Tibial artery (tissue), 1 donor: Measurements from ENCODE around the gene TMEM45B.

DNA sequence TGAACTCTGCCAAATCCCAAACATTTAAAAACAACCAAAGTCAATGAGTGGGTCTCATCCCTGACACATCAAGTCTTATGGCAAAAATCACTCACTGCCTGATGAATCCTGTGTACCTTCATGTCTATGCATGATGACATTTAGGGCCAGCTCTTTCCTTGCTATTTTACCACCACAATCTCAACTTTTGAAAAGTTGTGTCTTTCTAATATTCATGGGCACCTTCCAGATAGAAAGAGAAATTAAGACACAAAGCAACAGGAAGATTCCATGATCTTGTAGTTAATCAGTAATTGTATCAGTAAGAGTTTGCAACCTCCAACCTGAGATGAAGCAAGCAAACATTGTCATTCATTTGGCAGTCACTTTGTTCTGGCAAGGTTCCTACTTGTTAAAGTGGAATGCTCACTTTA, 51.8 kb downstream of the ETS1 start:
- PRO-cap: no peak

DNA sequence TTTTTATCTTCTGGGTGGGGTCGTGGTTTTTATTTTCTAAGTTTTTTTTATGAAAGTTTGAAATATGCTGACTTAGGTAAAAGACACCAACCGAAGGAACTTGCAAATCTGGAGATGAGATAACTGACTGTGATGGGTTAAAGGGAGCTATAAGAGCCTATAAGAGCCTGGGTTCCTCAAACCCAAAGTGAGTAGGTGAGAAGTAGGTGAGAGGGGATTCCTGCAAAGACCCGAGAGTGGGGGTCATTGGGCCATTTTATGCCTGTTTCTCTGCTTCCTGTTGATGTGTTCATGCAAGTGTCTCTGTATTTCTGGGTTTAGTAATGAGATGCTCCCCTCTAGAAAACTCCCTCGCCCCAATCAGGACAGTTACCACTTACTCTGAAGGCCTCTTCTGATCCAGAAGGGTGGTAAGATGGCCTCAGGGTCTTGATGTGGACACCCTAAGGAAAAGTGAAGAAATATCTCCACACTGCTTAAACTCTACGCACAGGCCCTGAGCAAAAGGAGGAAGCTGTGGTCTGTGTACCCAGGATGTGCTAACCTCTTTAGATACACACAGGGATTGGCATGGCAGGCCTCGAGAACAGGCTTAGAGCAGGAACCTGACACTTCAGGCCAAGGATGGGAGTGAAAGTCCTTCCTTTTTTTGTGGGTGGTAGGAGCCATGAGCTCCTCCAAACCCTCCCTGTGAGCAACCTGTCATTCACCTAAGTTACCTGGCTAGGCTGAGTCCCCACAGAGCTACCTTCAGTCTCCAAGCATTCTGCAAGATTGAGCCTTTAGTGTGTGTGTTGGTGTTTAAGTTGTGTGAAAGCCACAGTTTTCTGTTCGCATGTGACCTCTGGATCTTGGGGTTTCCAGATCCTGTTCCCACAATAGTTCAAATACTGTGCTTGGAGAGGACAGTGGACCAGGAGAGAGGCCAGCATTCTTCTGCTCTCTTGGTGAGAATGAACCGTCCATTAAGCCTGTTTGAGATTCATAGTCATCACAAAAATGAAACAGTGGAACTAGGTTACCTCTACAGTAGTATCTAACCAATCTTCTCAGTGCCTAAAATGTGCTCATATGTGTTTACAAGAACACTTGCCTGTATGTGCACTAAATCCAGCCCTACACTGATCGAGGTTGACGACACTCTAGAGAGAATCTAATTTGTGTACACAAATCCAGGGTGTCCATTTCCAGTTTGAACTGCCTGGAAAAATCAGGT, 2.1 kb downstream of the FLI1 start:
- PRO-cap: unidirectional peak, minus-strand start at position 455 of the sequence

DNA sequence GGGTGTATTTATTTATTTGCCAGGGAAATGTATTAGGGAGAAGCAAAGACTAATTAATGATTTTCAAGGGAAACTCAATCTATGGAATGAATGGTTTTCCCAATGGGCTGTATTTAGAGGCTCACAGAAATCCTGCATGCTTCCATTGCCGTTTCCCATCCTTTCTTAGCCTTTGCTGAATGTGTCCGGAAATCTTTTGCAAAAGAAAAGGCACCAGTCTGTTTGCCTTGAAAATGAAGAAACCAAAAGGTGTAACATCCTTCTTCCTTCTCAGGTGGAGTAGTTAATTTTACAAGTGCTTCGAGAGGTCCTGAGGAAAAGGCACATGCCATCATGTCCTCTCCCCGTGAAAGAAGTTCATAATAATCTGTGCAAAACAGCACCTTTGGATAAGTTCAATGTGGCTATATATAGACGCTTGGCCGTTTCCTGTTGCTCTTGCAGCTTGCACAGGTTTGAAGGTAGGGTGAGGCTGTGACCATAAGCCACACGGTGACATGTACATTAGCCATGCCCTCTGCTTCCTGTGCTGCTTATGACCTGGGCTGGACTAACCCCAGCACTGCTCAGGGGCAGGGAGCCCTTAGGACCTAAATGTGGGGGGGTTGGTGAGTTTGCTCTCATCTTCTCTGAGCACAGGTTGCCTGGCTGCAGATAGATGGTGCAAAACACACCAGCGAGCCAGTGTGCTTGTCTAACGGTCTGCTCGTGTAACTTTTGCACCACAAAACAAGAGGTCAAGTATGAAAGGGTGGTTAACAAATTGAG, 37.0 kb downstream of the FLI1 start:
- PRO-cap: no peak

GRCh38 chr11:128841638-128842176, 25.4 kb downstream of the KCNJ1 start:
- PRO-cap: no peak

DNA sequence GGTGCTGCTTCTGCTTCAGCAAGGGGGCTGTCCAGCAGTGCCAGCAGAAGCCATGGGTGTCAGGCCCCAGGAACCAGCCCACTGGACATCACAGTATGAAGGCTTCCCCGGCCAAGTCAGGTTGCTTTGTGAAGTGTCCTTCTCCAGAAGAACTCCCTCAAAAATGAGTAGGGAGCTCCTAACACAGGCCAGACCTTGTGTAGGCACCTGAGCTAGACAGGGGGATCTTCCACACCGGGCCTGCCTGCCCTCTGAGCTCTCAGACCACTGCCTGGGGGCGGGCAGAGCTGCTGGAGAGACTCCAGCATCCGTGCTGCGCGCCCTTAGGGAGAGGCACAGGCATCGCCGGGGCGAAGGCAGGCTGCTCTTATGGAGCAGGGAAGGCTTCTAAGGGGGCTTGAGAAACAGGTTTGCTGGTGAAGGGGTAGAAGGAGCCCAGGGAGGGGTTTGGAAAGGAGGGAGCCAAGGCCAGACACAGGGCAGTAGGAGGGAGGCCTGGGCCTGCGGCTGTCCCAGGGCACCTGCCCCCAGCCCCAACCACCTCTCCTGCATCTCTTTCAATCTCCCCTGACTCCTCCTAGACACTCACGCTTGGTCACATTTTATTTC, 4.4 kb downstream of the KCNJ5 start:
- PRO-cap: no peak

- PRO-cap: no peak
Measured at GRCh38 chr11:129004743-129005236, 62.1 kb upstream of the TP53AIP1 start.

DNA sequence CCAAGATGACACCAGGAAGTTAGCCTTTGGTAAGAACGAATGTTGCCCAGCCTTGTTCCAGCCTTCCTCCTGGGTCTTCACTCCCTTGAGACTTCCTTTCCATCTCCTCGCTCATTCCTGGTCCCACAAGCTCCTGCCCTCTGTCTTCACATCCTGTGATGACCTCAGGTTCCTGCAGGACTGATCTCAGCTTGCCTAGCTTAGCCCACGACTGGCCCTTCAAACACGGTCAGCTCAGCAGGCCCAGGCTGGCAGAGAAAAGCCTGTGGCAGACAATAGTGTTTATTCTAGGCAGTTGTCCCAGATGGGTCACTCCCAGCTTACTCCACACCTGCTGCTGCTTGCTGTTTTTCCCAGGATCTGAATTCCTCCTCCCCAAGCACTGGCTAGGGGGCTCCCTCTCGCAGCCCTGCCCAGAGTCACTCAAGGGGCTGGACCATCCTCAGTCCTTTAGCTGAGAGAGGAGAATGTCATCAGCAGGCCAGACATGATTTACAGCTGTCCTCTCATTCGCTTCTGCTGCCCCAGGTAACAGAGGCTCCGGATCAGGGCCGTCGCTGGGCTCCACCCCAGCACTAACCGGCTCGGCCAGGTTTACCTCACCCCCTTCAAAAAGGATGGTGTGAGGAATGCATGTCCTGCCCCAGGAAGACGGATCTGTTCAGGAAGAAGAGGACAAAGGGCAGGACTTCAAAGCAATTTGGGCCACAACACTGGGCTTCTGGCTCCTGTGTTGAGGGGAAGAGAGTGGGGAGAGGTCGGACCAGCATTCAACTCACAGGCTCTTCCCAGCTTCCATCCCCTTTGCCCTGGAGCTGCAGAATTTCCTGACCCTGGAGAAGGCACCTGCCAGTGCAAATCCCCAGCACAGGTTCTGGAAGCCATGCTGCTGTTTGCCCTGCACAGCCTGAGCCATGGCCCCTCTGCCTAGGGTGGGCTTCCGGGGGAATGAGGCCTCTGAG, 59.8 kb upstream of the BARX2 start:
- PRO-cap: no peak

- PRO-cap: no peak
Measured at GRCh38 chr11:129364049-129364721, 11.5 kb upstream of the BARX2 start.

DNA sequence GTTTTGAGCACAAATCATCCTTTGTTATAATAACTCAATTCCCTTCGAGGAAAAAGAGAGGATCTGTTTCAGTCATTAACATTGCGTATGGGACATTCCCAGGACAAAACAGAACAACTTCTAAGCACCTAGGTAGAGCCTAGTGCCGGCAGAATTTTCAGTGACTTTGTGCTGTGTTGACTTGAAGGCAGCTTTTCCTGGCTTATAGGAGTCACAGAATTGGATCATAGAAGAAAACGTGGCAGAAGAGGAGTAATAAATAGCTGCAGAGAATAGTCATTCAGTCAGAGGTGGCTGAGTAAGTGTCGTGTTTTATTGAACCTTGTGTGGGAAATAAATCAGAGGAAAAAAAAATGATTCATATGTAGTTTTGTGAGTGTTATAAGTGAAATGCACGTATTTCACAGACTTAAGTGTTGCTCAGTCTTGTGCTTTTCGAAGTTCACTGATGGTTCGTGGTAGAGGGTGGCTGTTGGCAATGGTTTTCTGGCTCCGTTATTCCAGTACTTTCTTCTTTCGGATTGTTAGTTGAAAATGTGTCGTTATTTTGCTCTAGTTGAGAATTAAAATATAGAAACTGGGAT, 2.1 kb downstream of the BARX2 start:
- PRO-cap: no peak

DNA sequence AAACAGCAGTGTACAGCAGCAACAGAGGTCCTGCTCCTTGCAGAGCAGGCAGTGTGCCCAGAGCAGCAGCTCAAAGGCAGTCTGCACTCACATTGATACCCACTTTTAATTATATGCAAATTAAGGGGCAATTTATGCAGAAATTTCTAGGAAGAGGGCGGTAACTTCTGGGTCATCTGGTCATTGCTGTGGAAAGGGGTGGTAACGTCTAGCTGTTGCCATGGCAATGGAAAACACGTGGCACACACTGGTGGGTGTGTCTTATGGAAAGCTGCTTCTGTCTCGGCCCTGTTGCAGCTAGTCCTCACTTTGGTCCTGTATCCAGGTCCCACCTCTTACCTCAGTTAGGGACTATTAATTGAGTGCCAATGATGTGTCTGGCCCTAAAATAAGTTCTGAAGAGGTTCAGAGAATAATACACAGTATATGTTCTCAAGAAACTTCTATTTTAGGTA, 36.9 kb downstream of the BARX2 start:
- PRO-cap: no peak

DNA sequence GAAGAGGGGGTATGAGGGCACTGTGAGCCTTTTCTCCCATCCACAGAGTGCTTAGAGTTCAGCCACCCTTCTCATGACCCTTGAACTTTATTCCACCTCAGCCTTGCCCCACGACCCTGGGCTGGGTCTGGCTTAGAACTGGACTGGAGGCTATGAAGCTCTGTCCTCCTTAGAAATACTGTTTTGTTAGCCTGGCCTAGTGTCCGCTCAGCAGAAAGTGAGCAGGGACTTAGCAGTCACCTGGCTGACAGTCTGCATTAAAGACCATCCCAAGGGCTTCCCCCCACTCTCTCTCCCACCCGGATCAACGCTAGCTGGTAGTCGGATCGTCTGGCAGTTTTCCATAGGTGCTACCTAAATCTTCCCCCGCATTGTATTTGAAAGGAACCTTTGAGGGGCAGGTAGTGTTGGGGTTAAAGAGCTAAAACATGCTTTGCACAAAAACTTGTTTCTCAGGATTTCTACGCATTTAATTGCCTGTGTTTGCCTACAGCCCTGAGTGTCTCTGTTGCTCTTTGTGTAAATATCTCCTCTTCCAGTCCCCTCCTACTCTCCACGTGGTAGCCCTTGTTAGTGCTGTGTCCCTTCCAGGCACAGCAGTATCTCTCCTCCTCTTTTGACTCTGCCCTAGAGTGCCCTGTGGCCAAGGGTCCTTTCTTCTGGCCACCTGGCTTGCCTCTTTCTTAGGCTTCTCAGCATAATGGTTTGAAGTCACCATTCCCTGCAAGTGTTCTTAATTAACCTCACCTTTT, 81.5 kb downstream of the BARX2 start:
- PRO-cap: no peak

DNA sequence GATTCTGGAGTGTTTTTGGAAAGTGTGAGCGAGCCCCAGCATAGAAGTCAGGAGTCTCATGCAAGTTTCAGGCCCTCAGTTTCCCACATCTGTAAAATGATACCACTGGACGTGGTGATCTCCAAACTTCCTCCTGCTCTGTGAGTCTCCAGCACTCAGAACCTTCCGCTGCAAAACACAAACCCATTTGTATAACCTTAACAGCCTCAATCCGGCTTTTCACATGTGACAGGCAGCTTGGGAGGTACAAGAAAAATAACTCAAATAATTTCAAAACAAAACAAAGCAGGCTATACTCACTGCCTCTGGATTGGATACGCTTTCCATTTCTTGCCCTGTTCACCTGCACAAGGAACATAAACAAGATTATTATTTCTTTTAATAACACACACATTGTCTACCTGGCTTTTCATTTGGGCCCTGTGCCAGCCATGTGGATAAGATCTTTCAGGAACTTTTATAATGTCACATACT, 217.2 kb downstream of the BARX2 start:
- PRO-cap: no peak

- PRO-cap: no peak
Measured at GRCh38 chr11:129695618-129695935, 120.1 kb upstream of the TMEM45B start.

DNA sequence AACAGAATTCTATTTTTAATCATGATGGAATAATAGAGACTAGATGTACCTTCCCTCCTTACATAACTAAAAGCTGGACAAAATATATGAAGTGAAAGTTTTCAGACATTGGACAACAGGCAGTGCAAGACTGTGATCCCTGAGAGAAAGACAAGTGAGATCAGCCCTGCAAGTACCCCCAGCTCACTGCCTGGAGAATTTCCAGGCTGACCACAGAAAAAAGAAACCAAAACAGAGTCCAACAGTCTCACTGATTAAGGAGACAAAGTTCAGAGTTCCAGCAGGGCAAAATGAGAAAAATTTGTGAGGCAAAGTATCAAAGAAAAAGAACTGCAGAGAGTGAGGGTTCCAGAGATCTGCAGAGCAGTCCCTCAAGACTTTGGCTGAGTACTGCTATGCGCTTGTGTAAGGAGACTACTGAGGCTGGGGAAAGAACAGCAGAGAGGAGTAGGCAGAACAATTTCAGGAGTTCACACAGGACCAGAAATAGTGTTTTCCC, 47.3 kb upstream of the TMEM45B start:
- PRO-cap: no peak

- PRO-cap: no peak
Measured at GRCh38 chr11:129815402-129816189, at the start of gene TMEM45B. TMEM45B (plus strand) TSS chr11:129815848.

- PRO-cap: no peak
Measured at GRCh38 chr11:130000555-130001010, 2.1 kb downstream of the PRDM10 start.

DNA sequence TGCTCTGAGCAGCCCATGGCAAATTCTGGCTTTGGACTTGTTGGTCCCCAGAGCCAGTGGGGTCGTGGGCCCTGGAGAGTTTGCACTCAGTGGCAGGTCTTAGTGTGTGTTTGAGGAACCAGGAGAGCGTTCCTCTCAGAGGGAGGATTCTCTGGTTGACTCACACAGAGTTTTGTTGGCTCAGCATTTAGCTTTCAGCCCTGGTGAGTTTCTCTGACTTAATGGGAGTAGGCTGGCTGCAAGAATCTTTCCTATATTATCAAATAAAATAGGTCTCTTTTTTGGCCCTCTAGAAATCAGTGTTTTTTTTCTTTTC, 20.9 kb downstream of the ST14 start:
- PRO-cap: no peak

DNA sequence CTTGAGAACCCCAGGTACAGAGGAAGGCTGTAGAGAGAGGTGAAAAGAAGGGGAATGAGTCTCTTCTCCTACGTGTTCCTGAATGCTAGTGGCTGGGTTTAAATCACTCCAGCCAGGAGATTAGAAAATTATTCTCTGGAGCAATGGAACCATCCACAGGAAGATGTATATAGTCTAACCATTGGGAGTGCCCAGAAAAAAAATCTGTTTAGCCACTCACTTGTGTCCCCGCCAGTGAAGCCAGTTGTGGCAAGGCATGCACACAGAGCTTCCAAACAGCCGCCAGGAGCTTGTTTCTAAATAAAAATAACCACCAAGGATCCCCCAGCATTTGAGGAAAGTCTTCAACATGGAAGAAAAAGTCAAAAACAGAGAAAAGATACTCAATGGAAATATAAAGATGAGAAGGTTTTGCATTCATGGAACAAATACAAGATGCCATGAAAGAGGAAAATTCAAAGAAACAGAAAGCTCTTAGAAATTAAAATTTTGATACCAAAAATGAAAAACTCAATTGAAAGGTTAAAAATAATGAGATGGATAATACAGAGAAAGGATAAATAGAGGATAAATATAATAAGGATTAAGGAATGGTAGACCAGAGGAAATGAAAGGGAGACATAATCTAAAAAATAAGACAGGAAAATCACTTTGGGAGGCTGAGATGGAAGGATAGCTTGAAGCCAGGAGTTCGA, 25.3 kb downstream of the ST14 start:
- PRO-cap: no peak

DNA sequence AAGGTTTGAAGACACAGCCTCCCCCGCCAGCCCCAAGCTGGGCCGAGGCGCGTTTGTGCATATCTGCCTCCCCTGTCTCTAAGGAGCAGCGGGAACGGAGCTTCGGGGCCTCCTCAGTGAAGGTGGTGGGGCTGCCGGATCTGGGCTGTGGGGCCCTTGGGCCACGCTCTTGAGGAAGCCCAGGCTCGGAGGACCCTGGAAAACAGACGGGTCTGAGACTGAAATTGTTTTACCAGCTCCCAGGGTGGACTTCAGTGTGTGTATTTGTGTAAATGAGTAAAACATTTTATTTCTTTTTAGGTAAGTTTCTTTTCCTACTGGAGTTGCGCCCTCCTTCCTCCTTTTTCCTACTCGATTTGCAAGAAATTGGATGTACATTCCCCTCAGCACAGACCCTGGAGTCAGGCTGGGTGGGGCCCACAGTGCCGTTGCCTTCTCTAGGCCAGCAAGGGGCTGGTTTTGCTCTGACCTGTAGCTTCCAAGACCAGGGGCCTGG, 50.5 kb downstream of the ST14 start:
- PRO-cap: no peak

DNA sequence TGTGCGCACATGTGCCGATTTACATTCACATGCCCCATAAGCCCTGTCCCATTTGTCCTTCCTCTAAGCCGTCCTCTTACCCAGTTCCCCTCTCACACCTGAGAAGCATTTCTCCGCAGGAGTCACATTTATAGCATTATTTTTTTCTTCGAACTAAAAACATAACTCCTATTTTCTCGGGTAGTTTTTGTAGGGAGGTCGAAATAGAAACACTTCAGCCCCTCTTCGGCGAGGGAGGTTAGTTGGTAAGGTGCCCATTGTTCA, 359 bp upstream of the ZBTB44 start:
- PRO-cap: no peak